Cardiac atrium fibroblast (primary cell): ENCODE measurements around a stretch of chr18.

- RAMPAGE, long total RNA, result no peak
Observed at GRCh38 chr18:76859367-76859845, 37.0 kb downstream of the ZNF236 start.

DNA sequence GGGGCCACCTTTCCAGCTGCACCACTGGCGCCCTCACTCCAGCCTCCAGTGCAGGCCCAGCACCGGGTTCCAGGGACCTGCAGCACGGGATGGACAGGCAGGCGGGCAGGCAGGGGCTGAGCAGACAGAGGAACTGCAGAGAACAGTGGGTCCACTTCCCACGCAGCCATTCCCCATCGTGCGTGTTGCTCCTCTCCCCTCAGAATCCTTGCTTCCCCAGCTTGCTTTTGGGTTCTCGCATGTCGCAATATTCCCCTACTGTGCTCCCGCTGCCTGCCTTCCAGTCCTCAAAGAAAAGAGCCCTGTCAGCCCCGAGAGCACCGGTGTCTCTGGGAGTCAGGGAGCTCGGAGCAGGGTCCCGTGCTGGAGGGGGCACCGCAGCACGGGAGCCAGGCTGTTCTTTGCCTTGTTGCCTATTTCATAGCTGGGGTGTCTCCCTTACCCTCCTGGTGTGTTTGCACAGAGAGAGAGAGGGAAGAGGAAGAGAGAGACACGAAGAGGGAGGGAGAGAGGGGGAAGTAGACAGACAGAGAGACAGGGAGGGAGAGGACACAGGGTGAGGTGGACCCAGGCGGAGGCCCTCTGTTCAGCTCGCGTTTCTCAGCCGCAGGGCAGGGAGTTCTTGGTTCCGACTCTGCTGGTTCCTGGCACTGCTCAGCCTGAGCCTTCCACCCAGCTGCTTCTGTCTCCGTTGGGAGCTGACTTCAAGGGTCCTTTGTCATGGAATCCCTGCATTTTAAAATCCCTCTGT, 126.0 kb downstream of the MBP start:
- RAMPAGE, long total RNA, result no peak

DNA sequence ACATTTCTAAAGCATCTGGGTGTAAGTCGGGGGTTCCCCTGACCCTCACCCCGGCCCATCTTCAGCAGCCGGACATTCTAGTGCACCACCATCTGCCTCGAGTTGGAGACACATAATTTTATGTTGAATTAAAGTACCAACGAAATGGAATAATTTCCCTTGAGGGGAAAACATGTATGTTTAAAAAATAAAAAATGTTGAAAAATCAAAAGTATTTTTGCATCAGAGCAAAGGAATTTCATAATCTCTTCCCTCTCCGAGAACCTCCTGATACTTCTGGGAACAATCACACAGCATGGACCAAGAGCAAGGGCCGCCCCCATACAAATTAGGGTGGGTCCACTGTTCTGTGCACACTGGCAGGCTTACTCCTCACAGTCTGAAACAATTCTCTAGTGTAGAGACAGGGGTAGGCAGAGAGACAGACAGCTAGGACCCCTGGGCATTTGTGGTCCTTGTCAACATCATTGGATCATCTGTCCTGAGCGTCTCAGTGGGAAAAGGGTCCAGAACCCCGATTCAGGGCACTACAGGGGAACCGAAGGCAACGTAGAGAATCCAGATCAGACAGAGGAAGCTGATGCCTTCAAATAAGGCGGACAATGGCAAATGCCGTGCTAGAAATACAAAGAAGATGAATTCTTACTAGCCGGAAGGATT, 29.1 kb downstream of the MBP start:
- RAMPAGE, long total RNA, result no peak

DNA sequence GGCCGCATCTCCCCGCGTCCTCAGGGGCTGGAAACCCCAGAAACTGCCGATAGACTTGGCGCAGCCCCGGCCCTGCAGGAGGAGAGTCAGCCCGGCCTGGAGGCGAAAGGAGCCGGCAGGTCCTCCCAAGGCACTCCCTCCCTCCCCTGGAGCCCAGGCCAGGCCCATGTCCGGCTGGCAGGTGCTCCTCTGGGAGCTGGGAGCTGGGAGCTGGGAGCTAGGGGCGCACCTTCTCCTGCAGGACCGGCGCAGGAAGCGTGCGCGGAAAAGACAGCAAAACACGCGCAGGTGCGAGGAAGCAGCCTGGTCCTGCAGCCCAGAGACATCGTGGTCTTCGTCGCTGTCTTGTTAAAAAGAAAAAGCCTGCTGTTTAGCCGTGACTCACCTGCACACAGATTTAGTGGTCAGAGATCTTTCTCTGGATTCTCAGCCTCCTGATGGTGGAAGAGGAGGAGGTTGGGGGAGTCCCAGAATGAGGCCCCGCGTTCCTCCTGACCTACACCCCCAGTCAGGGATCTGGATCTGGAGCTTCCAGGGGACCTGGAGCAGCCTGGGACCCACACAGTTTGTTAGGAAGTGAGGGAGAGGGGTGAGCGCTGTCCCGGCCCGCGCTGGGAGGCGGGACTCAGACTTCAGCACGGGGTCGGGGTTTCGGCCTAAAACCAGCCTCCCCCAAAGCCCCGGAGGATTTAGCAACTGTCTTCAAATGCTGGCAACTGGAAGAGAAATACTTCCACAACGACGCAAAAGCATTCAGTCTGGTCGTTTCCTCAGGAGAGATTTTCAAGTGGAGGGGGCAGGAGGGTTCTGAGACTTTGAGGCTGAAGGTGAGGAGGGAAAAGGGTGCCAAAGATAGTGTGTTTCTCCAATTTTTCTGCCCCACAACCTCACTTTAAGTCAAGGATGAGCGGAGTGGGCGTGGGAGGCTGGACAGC, 815 bp upstream of the MBP start:
- RAMPAGE, long total RNA, result no peak

- RAMPAGE, long total RNA, result no peak
Observed at GRCh38 chr18:77207269-77207840, 42.3 kb upstream of the GALR1 start.

GRCh38 chr18:77367339-77367872, 117.8 kb downstream of the GALR1 start:
- RAMPAGE, long total RNA, result no peak

- RAMPAGE, long total RNA, result no peak
Observed at GRCh38 chr18:77622178-77622447, 372.5 kb downstream of the GALR1 start.

- RAMPAGE, long total RNA, result no peak
Observed at GRCh38 chr18:77993463-77994138, 744.0 kb downstream of the GALR1 start.

GRCh38 chr18:78510236-78510733, 469.3 kb upstream of the SALL3 start:
- RAMPAGE, long total RNA, result no peak

DNA sequence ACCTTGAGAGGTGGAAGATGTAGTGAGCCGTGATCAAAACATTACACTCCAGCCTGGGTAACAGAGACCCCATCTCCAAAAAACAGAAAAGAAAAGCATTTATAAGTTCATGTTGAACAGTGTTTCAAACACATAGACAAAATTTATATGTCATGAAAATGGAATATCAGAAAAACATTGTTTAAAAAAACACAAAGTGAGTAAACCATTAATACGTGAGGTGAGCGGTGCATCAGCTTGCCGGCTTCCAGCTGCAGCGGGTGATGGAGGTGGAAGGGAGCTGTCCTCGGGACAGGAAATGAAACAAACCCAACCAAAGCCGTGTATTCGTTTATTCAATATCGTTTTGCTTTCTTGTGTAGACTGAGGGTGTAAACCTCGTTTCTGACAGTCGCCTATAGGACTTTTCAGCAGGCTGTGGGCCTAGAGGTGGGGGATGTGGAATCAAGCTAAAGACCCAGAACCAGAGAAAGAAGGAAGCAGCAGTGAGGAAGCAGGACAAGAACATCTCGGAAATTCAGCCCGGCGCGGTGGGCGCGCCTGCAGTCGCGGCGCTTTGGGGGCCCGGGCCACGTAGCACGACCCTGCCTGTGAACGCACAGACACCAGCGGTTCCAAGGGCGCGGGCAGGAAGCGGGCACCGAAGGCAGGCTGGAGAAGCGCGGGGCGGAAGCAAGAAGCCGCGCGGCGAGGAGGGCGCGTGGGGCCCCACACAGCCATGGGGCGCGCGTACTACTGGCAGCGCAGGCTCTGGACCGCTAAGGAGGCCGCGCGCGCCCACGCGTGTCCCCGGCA, 868 bp upstream of the ATP9B start:
- RAMPAGE, long total RNA, result no peak

GRCh38 chr18:79146021-79146569, 76.9 kb downstream of the ATP9B start:
- RAMPAGE, long total RNA, result no peak

- RAMPAGE, long total RNA, result no peak
Observed at GRCh38 chr18:79147285-79147779, 78.1 kb downstream of the ATP9B start.

- RAMPAGE, long total RNA, result no peak
Observed at GRCh38 chr18:79200615-79200823, 131.3 kb downstream of the ATP9B start.

DNA sequence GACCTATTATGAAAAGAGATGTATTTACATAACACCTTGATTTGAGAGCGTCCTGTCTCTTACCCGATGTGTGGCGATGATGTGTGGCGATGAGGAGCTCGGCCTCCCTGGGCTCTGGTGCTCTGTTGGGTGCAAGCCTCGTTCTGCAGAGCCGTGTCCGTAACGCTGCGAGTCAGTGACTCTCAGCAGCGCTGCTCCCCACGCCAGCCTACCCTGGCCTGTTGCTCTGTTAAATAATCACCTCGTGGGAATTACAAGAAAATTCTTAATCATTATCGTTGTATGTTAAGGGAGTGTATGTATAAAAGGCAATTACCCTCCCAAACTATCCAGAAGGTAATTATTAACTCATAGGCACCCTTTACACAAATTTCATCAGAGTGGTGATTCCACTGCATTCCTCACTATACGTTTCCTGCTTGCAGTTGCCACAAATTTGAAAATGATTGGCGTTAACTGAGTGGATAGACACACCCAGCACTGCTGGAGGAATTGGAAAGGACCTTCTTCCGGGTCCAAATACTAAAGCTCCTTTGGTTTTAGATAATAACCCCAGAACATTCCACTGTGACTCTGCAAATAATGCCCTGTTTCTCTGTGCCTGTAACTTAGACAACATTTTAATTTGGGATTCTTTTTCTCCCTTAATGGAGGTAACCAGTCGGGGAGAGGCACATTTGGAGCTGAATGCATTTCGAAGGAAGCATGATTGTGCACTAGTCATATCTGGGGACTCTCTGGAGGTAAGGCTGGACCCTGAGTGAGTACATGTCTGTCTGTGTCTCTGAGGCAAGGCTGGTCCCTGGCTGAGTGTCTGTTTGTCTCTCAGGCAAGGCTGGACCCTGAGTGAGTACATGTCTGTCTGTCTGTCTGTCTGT, 51.9 kb upstream of the NFATC1 start:
- RAMPAGE, long total RNA, result no peak

DNA sequence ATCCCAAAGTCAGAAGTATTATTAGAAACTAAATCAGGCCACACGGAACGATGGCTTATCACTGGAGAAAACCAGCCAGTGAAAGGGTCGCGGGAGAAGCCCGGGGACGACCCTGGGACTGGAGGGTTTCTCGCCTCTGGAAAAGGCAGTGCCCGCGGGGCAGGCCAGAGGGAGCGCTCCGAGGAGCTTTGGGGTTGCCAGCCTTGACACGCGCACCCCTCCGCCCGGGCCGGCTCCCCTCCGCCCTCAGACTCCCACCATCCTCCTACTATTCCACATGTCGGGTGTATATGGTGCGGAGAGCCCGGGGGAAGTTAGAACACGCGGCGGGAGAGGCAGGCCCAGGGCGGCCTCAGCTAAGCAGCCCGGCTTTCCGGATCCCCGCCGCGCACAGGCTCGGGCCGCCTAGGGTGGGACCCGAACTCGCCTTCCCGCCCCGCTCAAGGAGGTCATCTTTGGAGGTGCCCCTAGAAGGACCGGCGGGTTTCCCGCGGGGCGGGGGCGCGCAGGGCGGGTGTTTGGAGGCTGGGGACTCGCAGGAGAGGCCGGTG, 3.5 kb downstream of the NFATC1 start:
- RAMPAGE, long total RNA, result no peak

GRCh38 chr18:79399746-79400581, 4.2 kb downstream of the NFATC1 start:
- RAMPAGE, long total RNA, result no peak

DNA sequence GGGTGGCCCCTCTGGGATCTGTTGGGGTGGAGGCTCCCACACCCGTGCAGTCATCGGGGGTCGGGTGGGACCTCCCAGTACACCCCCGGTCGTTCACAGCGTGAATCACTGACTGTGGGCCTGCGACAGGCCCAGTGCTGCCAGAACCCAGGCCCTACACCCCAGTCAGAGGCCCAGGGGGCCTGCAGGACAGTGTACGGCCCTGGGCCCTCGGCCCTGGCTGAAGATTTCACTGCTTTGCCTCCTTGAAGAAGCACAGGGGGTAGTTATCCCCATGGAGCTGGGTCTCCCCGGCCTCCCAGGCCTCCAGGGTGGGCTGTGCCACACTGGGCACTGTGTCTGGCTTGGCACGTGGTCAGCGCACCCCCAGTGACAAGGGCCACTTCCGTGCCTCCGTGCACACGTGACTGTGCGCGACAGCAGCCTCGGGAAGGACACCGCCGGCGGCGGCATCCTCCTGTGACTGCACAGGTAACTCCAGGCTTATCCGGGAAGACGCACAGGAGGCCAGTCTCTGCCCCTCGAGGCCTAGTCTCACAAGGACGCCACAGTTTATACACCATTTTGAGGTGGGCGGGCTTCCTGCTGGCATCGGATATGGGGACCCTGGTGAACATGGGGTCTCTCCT, 6.1 kb downstream of the NFATC1 start:
- RAMPAGE, long total RNA, result no peak

DNA sequence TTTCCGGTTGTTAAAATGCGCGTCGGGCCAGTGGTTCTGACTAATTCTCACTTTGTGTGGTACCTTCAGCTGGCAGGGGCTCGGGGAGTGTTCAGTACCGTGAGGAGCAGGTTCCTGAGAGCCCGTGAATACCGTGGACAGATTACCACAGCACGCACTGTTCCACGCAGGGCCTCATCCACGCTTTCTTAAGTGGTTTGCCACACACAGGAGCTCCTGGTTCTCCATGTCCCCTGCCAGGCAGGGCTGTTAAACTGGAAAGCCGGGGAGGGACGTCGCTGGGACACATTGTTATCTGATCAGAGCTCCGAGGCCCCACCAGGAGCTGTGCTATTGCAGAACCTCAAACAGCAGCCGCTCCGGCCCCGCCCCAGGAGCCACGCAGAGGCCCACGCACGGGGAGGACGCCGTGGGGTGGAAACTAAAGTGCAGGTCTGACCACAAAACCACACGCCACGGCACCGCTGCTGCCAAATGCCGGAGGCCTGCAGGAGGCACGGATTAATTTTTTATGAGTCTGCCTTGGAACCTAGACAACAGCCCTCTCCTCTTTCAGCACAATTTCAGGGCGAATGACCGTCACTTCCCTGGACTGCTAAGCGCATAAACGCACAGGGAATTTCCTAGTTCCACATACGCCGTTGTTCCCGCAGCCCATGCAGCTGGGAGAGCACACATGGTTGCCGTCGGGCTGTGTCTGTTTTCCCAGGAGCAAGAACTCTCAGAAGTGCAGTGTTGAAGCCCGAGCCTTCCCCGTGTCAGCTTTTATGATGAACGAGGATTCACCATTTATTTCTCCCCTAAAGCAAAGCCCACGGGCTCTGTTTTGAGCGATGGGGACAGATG, 43.5 kb downstream of the NFATC1 start:
- RAMPAGE, long total RNA, result no peak

DNA sequence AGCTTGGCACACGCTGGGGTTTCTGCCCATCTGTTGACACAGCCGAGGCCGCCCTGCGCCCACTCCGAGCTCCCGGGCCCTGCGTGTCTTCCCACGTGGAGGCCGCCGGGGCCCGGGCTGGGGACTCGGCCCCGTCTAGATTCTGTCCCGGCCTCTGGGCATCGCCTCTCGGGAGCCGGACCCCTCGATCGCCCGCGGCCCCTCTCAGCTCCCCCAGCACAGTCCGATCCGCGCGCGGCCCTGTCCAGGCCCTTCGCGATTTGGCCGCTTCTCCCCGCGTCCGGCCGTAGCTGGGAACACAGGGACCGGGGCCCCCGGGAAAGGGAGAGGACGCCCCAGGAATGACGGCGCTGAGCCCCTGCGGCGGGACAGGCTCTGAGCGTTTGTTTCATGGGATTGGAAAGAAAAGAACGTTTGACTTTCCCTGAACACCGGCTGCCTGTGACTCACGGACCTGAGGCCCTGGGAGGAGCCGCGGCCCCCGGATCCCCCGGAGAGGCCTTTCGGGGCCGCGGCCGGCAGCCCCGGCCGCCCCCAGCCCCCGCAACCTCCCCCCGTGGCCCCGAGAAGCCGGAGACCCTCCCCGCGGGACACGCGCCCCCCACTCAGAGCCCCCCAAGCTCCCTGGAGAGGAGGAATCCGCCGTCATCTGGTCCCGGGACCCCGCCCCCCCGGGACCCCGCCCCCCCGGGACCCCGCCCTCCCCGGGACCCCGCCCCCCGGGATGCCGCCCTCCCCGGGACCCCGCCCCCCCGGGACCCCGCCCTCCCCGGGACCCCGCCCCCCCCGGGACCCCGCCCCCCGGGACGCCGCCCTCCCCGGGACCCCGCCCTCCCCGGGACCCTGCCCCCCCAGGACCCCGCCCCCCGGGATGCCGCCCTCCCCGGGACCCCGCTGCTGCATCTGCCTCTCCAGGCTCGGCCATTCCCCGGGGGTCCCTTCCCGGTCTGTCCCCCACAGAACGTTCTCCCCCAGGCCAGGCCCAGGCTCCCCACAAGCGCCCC, 62.7 kb upstream of the CTDP1 start:
- RAMPAGE, long total RNA, result no peak

DNA sequence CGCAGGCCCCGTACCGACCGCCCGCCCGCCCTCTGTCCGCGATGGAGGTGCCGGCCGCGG, 134 bp downstream of the CTDP1 start:
- RAMPAGE, long total RNA, result no peak